Sigmoid colon (tissue), 4 donors: Measurements from ENCODE around the genes ZNF718, MYL5, SLC26A1 and SPON2.

DNA sequence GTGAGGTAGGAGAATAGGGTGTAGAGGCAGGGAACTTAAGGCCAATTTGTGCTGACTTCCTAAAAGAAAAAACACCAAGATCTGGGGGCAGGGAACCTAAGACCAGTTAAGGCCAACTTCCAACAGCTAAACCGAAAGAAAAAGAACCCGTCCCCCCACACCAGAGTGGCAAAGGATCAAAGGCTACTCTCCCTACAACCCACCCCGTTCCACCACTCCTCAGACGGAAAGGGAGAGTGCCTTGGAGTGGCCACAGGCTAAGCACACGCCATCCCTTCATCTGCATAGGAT is 3.7 kb upstream of the ZNF718 start:
- PRO-cap, result no peak
- RAMPAGE, long total RNA, 4 experiments, result no peak in any of the 4 experiments

DNA sequence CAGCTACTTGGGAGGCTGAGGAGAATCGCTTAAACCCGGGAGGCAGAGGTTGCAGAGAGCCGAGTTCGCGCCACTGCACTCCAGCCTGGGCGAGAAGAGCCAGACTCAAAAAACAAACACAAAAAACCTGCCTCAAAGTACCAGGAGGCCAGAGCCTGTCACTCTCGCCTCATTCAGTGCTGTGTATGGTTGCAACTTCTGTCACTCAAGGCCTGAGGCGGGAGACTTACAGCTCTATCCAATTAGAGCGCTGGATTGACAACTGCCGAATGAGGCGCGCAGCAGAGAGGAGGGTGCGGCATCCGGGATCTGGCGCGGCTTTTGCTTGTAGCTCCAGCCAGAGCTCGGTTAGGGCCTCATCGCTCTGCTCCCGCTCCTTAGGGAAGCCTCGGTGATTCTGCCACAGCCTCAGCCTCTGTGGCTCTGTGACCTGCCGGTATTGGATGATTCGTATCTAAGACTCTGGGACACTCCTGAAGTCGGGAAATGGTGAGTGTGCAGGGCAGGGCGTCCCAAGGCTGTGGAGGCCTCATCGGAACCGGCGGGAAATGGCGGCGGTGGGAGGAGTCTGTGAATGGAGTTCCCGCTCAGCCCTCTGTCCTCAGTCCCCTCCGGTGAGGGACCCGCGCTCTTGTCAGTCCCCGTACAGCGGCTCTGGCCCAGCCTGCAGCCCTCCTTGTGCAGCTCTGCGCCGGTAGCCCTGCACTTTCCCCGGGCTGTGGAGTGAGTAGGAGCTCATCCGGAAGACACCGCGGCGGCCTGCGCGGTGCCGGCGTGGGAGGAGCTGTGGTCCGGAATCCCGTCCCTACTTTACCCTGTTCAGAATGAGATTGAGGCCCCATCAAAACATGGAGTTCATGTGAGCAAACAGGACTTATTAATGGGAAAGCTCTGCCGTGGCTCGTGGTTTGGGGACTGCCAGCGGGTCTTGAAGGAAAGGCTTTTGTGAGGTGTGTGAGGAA is at the start of gene ZNF718:
ZNF718 (plus strand) TSS at position 317 of the 962 bp plus-strand sequence.
- PRO-cap, result unidirectional peak, plus-strand start at position 336 of the sequence
- RAMPAGE, long total RNA, 4 experiments, result start-site peak on the plus strand in 3 of 4 experiments, centred at positions 299 to 329 of the sequence, 48 to 124 reads per replicate

DNA sequence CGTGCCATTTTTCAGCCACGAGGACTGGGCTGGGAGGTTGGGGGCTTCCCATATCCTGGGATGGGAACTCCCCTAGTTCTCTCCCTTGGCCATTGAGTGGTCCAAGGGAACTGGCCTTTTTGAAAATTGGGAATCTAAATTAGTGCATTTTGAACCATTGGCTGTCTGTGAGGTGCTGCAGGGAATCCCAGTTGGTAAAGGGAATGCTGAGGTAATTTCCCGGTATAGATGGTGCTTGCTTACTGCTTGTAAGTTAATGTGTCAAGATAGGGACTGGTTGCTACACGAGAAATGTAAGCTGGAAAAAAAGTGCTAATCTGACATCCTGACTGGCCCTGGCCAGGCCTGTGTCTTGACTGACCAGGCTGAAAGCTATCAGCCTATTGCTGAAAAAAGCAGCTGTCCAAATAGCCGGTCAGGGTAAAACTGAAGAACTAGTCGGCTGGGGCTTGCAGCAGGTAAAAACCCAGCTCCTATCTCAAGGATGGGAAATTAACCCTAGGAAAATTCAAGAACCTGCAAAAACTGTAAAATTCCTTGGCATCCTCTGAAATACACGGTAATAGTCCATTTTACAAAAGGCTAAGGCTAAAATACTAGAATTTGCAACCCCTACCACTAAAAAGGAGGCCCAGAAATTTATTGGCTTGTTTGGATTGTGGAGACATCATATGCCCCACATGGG is 47.0 kb downstream of the ZNF721 start:
- PRO-cap, result no peak
- RAMPAGE, long total RNA, 4 experiments, result no peak in any of the 4 experiments

- PRO-cap, result no peak
- RAMPAGE, long total RNA, 4 experiments, result no peak in any of the 4 experiments
Measured at GRCh38 chr4:474213-474488, 24.8 kb downstream of the ZNF721 start.

DNA sequence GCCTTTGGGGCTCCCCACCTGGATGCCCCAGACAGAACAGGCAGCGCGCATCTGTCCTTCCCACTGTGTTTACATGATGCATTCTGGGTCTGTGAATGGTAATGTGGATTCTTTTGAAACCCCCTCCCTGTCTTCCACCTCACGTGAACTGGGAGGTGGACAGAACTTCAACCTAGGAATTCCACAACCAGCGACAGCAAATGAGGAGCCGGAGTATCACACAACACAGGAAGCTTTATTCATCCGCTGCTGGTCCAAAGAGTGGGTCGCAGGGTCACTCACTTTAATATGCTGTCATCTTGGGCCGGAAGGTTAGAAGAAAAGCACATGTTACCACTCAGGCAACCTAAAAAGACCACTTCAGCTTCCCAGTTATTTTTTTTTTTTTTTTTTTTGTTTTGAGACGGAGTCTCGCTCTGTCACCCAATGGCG is 1.8 kb downstream of the ATP5ME start:
- PRO-cap, result no peak
- RAMPAGE, long total RNA, 4 experiments, result no peak in any of the 4 experiments

GRCh38 chr4:673188-674023 is 670 bp downstream of the ATP5ME start:
- PRO-cap, result no peak
- RAMPAGE, long total RNA, 4 experiments, result no peak in any of the 4 experiments

DNA sequence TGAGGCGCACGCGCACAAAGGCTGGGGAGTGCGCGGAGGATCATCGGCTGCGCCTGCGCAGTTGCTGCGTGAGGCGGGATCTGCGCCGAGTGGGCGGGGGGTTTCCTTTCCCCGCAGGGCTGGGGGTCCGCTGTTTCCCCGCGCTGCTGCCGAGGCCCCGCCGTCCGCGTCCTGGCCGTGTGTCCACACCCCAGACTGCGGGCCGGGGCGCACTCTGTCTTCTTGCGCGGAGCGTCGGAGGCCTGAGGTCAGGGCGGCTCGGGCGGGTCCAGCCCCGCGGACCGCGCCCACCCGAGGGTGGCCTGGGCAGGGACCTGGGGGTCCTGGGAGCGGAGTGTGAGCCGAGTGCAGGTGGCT is at the start of gene MYL5:
MYL5 (plus strand) TSS at position 106 of the 357 bp plus-strand sequence.
- PRO-cap, result bidirectional peak, plus-strand start at position 106 of the sequence, minus-strand start outside the sequence
- RAMPAGE, long total RNA, 4 experiments, result start-site peak on the plus strand in 4 of 4 experiments, centred at positions 98 to 114 of the sequence, 9 to 28 reads per replicate

DNA sequence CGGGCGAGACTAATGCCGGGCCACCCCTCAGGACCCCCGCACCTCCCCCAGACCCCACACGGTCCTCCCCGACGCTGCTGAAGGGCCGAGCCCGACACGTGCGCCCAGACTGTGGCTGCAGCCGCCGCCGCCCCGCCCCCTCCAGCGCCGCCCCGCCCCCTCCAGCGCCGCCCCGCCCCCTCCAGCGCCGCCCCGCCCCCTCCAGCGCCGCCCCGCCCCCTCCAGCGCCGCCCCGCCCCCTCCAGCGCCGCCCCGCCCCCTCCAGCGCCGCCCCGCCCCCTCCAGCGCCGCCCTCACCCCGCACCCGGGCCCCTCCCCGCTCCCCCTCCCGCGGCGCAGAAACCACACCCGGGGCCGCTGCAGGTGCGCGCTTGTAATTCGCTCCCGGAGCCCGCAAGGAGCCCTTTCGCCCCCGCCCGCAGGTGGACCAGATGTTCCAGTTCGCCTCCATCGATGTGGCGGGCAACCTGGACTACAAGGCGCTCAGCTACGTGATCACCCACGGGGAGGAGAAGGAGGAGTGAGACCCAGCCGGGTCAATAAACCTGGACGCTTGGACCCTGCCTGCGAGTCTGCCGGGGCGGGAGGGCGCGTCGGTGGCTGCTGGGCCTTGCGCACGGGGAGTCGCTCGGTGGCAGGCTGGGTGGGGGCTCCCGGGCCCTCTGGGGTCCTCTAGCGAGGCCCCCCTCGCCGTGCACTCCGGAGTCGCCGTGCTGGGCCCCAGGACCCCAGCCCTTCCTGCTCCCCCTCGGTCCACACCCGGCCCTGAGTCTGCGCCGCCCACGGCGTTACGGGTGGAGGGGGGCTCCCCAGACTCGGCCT is 7.3 kb downstream of the SLC49A3 start:
- PRO-cap, result no peak
- RAMPAGE, long total RNA, 4 experiments, result no peak in any of the 4 experiments

DNA sequence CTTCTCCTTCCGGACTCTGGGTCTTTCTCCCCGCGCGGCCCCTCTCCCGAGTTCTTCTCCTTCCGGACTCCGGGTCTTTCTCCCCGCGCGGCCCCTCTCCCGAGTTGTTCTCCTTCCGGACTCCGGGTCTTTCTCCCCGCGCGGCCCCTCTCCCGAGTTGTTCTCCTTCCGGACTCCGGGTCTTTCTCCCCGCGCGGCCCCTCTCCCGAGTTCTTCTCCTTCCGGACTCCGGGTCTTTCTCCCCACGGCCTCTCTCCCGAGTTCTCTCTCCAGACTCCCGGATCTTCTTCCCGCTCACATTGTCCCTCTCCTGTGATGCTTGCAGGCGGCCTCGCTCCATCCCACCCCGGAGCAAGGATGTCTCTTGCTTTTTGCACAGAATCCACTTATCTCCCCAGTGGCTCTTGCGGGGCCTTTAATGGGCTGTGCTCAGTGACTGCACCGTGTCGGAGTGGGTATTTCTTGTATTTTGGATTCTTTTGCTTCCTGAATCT is 54.1 kb downstream of the PCGF3 start:
- PRO-cap, result no peak
- RAMPAGE, long total RNA, 4 experiments, result no peak in any of the 4 experiments

DNA sequence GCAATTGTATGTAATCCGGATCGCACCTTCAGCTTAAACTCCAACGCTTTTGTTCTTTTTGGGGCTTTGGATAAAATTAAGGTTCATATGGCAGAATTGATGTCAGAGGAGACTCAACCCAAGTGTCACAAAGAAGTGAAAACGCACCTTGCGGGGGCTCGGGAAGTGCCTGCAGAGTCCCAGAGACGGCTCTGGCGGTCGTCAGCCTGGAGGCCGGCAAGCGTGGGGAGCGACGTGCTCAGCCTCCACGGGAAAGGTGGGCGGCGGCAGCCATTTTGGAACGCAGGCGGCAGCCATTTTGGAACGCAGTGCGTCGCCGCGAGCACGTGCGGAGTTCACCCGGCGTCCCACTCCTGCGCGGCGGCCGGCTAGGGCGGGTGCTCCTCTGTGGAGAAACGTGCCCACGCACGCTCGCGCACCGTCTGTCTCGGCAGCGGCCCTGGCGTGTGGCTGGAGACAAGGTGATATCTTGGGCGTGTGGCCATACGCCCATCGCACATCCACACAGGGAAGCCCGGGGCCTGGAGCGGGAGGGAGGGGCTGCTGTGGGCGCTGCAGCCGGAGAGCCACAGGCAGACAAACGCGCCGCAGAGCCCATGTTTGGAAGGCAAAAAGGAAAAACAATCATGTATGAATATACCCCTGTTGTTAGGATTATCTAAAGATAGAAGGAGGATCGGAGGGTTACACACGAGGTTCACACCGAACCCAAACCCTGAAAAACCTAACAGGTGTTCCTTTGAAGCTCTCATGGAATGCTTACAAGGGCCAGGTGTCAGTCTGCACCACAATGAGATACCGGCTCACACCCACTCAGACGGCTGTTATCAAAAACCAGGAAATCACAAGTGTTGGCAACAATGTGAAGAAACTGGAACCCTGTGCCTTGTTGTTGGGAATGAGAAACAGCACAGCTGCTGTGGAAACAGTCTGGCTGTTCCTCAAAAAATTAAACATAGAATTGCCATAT is 21.0 kb downstream of the CPLX1 start:
- PRO-cap, result no peak
- RAMPAGE, long total RNA, 4 experiments, result no peak in any of the 4 experiments

GRCh38 chr4:849042-849775 is 23.3 kb upstream of the CPLX1 start:
- PRO-cap, result no peak
- RAMPAGE, long total RNA, 4 experiments, result no peak in any of the 4 experiments

GRCh38 chr4:864953-865309 is 39.0 kb upstream of the CPLX1 start:
- PRO-cap, result no peak
- RAMPAGE, long total RNA, 4 experiments, result no peak in any of the 4 experiments

DNA sequence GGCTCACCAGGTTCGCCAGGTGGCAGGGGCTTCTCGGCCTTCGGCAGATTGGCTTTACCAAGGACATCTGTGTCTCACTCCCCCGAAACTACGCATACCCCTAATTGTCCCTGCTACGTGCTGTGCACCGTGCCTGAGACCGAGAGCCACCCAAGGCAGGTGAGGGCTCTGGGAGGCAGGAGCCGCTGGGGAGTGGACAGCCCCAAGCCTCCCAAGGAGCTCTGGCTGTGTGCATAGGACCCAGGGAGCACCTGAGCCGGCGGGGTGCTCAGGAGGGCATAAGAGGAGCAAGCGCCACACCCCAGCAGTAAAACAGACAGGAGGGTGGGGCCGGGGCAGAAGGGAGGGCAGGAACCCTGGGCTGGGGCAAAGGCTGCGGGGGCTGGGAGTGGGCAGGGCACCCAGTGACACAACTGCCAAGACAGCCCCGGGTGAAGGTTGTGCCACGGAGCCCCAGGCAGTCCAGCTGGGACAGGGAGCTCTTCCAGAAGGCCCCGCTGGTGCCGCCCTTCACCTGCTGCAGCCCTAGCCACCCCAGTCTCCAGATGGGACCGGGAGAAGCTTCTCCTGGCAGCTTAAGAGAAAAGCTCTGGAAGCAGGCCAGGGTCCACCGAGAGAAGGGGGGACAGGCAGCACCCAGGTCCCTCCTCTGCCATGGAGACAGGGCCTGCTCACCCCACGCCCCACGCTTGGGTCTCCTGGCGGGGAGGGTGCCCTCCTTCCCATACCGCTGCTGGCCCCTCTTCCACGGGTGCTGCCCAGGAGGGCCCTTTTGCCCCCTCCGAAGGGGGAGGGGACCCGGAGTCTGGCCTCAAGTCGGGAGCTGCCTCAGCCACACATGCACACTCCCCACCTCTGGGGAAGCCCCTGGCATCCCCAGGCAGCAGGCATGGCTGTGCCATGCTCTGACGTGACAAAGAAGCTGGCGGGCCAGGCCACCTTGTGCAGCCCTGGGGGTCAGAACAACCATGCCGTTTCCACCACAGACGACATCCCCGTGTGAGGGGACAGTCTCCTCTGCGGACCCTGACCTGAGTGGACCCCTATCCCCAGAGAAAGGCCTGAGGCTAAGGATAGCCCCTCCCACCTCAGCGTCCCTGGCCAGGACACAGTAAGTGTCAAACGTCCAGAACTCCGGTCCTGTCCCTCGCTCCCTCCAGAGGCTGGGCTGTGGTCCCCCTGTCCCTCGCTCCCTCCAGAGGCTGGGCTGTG is 1.6 kb downstream of the DGKQ start:
- PRO-cap, result no peak
- RAMPAGE, long total RNA, 4 experiments, result no peak in any of the 4 experiments

DNA sequence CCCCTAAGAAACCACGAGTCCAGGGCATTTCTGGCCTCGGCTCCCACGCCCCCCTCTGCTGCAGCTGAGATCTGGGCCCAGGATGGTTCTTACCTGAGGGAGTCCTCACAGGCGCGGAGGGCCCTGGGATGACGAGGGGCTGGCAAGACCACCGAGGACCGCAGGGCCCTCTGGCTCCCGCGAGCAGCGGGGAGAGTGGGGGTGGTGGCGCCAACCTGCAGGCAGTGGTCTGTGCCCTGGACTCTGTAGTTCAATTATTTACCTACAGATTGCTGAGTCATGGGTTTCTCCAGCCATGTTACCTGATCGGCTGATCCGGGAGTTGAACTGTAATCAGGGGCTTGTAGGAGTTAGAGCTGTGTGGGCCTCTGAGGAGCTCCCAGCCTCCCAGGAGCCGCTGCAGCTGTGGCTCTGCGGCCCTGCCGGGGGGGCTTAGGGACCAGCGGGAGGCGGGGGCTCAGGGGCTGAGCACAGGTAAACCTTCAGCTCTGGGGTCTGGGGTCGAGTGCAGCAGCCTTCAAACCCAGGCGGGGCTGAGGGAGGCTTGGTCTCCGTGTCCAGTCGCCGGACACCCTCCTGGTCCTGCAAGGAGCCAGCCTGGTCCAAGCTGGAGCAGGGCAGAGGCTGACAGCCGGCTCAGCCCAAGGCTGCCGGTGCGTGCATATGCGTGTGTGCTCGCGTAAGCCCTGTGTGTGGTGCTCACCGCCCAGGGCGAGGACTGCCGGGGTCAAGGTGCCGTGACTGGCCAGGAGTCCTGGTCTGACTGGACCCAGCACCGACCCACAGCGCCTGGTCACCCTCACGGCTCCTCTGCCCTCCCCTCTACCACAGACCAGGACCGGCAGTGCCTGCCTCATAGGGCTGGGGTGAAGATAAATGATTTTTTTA is at the start of gene SLC26A1:
SLC26A1 (minus strand) TSS at position 197 of the 888 bp plus-strand sequence.
- PRO-cap, result no peak
- RAMPAGE, long total RNA, 4 experiments, result no peak in any of the 4 experiments

DNA sequence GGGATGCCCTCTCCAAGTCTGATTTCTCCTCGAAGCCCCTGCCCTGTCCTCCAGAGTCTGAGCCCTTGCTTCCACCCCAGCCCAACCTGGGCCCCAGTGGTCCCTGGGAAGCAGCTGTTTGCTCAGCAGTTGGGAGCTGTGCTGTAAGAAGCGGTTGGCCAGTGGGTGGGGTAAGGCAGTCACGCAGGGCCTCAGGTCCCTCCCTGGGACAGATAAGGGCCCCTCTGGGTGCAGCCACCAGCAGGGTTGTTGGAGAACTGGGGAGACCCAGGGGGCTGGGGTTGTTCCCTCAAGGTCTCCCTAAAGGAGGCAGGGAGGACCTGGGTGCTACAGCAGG is 2.8 kb upstream of the SLC26A1 start:
- PRO-cap, result no peak
- RAMPAGE, long total RNA, 4 experiments, result no peak in any of the 4 experiments

GRCh38 chr4:1009816-1010428 is 1.5 kb upstream of the FGFRL1 start:
- PRO-cap, result unidirectional peak, plus-strand start at chr4:1009936; unidirectional peak, plus-strand start at chr4:1010360
- RAMPAGE, long total RNA, 4 experiments, result no peak in any of the 4 experiments

DNA sequence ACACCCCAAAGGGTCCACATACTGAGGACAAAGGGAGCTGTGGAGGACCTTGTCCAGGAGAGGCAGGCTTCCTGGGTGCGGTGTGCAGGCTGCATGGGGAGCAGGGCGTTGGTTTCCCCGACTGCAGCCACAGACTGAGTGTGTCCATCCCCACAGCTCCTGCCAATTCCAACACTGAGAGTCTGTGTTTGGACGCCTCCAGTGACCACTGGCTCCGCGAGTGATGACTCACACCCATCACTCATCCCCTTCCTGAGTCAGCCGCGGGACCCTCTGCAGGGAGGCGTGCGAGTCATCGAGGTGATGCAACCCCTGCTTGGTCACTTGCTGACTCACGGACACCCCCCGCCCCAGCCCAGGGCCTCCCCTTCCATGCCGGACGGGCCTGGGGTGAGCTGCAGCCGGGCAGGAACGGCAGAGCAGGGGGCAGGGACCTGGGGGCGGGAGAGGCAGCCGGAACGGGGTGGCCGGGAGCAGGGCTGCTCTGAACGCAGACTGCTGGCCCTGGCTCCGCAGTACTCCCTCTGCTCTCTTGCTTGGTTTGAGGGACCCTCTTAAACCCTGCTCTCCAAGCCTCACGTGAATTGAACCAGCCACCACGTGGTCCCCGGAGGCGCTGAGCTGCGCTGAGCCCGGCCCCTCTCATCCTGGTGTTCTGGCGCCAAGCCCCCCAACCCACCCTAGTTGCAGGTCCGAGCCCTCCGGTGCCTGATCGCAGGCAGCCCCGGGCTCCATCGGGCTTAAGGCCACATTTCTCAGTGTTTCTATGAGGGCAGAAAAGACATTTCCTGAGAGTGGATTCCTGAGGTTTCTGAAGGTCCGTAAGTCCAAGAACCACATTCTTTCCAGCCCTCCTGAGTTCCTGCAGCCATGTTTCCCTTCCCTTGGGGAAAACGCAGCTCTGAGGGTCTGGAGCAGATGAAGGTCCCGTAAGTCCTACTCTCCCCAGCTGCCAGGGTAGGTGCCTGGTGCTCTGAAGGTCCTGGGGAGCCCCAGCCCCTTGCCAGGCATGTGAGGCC is 32.4 kb downstream of the FGFRL1 start:
- PRO-cap, result bidirectional peak, plus-strand start at position 417 of the sequence, minus-strand start at position 161 of the sequence
- RAMPAGE, long total RNA, 4 experiments, result no peak in any of the 4 experiments

DNA sequence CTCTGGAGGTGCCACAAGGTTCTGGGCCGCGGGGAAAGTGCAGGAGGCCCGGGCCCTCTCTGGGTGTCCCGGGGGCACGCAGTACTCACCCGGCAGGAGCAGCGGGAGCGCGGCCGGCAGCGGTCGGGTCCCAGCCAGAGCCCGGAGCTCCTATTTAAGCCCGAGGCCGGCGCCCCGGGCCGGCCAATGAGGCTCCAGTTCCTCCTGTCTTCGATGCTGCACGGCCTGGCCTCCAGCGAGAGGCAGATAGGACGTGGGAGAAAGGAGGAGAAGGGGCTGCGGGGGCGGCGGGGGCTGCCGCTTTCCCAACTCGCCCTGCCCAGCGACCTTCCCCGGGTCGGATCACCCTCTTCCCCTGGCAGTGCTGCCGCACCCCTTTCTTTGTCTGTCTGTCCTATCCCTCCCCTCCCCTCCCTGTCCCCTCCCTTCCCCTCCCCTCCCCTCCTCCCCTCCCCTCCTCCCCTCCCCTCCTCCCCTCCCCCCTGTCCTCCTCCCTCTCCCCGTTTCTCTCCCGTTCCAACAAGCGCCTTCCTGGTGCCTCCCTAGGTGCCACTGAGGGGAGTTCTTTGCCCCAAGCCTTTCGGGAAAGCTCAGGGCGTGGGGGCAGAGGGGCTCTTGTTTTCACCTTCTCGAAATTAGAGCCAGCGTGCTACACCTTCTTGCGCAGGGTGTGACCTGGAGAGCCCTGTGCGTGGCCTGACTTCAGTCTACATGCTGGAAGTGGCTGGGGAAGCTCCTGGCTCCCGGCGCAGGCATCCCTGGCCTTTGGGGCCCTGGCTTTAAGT is at the start of gene SPON2:
SPON2 (minus strand) TSS at position 129 of the 785 bp plus-strand sequence.
- PRO-cap, result no peak
- RAMPAGE, long total RNA, 4 experiments, result start-site peak on the minus strand in 4 of 4 experiments, centred at positions 130 to 383 of the sequence, 18 to 213 reads per replicate

- PRO-cap, result no peak
- RAMPAGE, long total RNA, 4 experiments, result start-site peak on the minus strand in 1 of 4 experiments, at chr4:1205059-1205132 at its widest, 13 reads per replicate
Measured at GRCh38 chr4:1204877-1205368, 32.5 kb upstream of the SPON2 start.

DNA sequence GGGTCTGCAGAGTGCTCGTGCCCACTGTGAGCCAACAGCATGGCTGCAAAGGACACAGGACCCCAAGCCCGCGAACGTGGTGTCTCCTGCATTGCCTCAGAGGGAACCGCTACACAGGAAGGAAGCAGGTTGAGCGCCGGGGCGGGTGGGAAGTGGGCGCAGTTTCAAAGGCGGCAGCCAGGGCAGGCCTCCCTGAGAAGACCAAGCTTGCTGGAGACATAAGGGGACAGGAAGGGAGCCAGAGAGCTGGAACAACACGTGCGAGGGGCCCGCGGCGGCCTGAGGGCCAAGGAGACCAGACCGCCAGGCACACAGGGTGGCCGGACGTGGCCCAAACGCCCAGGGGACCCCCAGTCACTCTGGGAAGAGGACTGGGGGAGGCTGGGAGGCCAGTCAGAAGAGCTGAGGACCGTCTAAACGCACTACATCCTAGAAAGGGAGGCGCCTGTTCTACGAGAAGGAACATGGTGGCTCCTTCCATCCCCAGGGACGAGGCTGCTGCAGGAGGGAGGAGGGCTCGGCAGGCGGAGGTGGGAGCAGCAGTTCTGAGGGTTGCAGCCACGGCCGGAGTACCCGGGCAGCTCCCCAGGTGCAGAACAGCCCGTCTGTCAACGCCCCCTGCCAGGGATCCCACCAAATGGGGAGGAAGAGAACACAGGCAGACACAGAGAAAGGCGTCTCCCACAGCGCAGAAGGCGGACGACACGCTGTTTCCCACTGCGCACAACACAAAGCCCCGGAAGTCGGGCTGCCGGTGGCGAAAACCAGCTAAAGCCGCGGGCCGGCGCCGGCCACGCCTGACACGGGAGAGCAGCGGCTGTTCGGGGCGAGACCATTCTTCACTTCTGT is 31.9 kb downstream of the CTBP1 start:
- PRO-cap, result no peak
- RAMPAGE, long total RNA, 4 experiments, result no peak in any of the 4 experiments